Osteocyte (in vitro differentiated cells): ENCODE measurements around a stretch of chr10.

GRCh38 chr10:79076843-79077383, 8.1 kb downstream of the ZMIZ1 start:
- PRO-cap: no peak

- PRO-cap: no peak
These were observed 10.1 kb downstream of the ZMIZ1 start for GRCh38 chr10:79078612-79079592.

DNA sequence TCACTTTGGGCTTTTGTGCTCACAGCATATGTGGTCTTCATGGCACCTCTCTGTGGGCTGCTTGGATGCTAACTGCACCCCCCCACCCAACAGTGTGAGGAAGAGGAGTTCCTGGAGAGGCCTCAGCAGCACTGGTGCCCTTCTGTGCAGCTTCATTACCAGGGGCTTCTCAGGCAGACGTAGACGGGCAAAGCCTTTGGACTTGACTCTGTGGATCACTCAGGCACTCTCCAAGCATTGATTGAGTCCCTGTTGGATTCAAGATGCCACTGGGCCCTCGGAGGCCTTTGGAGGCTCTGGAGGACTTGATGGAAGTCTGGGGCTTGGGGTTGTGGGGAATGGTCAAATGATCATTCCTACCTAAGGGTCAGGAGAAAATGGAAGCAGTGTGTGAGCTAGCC, 29.0 kb downstream of the ZMIZ1 start:
- PRO-cap: no peak

GRCh38 chr10:79098373-79098705, 29.6 kb downstream of the ZMIZ1 start:
- PRO-cap: no peak

- PRO-cap: no peak
These were observed 65.2 kb downstream of the ZMIZ1 start for GRCh38 chr10:79133945-79134310.

DNA sequence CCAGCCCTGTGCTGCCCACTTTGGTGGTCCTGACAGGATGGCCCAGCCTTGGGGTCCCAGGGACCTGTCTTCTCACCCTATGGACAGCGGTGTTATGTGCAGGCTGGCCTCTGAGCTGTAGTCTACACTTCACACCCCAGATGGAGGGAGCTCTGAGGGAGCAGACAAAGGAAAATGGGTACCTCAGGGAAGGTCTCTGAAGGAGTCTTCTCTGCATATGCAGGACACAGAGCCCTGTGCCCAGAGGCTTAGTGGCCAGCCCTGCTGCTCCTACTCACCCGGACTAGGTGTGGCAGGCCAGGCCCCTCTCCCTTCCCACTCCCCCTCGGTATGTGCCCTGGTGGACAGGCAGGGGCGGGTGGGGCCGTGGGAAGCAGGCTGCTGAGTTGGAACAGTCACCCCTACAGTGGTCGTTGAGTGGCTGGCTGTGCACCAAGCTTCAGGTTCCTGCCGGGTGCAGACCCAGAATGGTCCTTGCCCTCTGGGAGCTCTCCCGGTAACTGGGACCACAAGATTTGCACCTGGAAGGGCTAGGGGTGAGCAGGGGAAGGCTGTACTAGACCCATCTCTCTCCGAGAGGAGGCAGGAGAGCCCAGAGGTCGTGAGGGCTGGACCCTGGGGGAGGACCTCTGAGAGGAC, 68.5 kb downstream of the ZMIZ1 start:
- PRO-cap: no peak

GRCh38 chr10:79149274-79149539, 80.4 kb downstream of the ZMIZ1 start:
- PRO-cap: no peak

DNA sequence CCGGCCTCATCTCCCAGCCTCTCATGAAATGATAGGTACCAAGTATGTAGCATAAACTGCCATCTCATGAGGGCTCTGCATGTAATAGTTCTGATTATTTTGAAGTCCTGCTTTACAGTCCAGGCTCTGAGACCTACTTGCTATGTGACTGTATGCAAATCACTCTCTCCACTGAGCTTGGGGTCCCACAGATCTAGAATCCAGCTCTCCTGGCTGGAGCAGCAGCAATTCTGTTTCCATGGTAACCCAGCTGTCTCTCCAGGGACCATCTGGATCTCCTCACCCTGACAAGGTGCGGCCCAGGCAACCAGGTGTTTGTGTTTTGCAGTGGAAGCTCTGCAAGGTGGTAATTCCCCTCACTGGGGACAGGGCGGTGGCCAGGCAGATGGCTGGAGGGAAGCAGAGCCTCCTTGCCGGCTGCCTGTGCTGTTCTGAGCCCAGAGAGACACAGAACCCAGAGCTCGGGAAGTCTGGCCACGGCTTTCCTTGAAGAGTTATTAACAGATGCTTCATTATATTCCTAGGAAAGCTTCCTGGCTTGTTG, 118.3 kb upstream of the PPIF start:
- PRO-cap: no peak

- PRO-cap: no peak
These were observed 116.8 kb upstream of the PPIF start for GRCh38 chr10:79230115-79231207.

DNA sequence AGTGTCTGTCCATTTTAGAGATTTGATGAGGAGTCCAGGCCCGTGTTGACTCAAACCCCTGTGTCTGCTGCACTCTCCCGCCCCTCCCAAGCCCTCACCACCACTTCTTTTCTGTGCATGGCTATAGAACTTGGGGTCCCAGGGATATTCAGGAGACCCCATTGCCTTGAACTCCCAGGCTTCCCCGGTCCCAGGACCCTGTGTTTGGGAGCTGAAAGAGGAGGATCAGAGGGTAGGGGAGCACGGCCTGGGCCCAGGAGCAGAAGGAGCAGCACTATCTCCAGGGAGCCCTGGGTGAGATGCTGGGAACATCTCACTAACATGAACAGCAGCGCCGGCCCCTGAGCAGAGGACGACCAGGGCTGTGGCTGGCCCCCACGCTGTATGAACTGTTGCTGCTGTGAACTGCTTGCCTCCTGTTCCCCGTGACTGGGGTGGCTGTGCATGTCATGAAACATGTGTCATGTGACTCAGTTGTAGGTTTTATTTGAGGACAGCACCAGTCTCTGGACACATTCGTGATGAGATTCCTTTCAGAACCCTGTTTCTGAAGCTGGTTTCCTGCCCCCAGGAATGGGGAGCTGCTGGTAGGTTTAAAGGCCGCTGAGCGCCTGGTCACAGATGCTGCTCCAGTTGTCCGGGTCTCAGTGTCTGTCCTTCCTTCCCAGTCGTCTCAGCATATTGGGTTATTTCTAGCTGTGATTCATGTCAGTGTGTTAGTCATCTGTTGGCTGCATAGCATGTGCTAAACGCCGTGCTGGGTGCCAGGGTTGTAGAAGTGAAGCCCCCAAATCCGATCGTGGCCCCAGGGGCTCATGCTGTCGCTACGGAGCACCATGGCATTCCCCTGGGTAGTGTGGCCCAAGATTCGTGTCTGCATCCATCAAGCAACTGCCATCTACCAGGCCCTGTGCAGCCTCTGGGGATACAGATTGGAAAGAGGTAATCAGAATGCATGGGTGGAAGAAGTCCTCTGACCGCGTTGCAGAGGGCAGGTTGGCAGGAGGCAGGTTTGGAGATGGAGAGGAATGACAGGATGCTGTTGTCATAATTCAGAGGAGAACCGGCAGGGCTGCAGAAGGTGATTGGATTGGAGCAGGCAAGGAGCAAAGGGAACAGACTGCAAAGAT, 79.1 kb upstream of the PPIF start:
- PRO-cap: no peak

DNA sequence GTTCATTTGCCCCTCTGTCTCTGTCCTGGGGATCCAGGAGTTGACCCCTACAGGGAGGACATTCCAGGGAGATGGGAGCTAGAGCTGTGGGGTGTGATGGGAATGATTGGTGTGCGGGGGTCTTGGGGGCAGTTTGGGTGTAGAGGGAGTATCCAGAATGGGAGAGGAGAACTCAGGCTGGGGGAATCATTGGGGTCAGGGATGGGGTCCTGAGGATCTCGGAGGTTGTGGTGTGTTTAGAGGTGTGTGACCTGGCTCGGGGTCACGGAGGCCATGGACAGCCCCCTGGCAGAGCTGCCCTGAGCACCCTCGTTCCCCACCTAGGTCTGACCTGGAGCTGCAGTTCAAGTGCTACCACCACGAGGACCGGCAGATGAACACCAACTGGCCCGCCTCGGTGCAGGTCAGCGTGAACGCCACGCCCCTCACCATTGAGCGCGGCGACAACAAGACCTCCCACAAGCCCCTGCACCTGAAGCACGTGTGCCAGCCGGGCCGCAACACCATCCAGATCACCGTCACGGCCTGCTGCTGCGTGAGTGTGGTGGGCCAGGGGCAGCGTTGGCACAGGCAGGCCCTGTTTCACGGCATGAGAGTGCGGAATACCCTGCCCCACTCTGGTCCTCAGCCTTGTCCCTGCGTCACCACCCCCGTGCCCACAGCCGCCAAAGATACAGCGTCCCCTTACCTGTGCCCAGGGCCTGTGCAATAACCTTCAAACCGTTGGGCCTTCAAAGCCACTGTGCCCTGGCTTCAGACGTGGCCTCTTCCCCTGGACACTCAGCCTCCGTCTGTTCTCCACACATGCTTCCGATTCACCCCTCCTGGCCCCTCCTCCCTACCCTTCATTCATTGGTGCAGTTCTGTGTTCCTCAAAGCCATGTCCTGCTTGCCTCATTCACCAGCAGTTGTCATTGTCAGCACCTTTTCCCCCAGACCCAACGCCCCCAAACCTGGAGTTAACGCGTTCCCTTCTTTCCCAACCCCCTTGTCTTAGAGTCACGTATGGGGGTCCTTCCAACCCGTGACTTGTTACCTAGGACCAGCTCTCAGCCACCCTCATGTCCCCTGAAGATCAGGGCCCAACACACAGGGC, 46.5 kb upstream of the PPIF start:
- PRO-cap: no peak

GRCh38 chr10:79310395-79311383, 36.6 kb upstream of the PPIF start:
- PRO-cap: no peak

- PRO-cap: no peak
These were observed 35.8 kb upstream of the PPIF start for GRCh38 chr10:79311415-79312018.

GRCh38 chr10:79355974-79356914, 9.0 kb downstream of the PPIF start:
- PRO-cap: no peak

DNA sequence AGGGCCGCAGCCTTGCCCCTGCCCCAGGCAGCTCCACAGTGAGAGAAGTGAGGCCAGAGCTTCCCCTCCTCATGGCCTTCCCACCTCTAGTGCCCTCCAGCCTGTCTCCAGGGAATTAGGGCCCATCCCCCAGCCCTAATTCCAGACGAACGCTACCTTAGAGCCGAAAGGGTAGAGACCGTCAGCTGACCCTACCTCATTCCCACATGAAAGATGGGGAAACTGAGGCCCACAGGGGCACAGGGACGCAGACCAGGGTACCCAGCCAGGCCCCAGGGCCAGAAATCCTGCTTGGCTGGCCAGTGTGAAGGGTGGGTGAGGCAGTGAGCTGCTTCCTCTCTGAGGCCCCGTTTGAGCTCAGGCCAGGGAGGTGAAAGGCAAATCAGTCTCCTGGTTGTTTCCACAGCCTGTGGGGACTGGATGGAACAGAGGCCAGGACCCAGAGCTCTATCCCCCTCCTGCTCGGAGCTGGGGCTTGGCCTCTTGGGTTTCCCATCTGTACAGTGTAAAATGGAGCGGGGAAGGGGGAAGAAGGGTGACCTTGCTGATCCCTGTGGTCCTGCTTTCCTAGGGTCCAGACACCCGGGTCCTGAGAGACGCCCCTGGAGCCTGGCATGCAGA, 9.8 kb downstream of the ZCCHC24 start:
- PRO-cap: no peak

GRCh38 chr10:79629404-79629780, 18.7 kb downstream of the SFTPA1 start:
- PRO-cap: no peak

DNA sequence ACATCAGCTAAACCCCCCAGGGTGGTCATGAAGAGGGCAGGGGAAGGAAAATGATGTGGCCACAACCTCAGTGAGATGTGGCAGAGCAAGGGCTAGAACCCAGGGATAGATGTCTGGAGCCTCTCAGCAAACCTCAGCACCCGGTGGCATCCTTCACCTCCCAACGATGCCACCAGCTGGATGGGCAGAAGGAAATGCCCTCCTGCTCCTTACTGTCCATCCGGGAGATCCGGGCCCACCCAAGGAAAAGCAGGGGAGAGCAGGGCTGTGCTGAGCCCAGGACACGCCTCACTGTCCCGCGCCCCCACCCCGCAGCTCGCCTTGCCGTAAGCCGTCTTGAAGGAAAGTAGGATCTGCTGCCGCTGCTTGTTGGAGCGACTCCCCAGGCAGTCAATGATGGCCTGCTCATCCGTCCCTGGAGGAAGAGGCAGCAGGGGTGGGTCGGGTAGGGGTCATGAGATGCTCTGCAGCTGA, 34.1 kb downstream of the PLAC9 start:
- PRO-cap: no peak

- PRO-cap: no peak
These were observed 34.5 kb downstream of the PLAC9 start for GRCh38 chr10:80167044-80167386.

- PRO-cap: no peak
These were observed 18.4 kb downstream of the MAT1A start for GRCh38 chr10:80271000-80271448.

GRCh38 chr10:80273989-80274219, 15.6 kb downstream of the MAT1A start:
- PRO-cap: no peak